H4 (cell line): ENCODE measurements around a stretch of chr6.

DNA sequence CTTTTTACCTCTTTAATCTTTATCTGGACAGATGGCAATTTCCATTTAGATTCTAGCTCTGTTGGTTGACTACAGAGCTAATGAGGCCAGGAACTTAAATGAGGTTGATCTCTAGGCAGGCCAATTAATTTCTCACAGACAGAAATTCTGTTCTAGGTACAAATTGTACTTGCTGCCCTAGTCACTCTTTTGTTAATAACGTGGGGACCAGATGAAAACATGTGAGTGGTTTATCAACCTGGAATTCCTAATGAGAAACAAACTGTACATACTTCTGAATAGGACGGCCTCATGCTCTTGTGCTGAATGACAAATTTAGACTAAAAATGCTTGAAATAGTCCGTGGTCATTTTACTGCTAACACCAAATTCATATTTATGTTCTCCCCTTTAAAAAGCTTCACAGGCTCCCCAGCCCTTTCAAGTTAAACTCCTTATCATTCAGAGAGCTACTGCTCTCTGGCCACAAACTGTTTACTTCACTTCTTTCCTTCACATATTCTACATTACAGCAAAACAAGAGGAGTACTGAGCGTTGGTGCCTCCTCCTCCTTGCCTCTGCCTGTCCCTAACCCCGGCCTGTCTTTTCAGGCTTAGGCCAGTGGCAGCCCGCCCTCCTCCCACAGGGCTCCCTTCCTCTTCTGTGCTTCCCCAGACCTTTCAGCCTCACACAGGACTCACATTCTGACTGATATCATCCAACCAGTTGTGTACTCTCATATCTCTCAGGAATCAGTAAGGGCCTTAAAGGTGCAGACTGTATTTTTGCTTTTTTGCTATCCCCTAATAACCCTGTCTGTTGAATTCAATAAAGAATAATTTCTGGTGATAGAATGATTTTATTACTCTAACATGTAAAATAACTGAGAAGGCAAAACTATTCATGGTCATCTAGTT, 41.3 kb downstream of the DTNBP1 start:
- RAMPAGE, long total RNA = no peak

DNA sequence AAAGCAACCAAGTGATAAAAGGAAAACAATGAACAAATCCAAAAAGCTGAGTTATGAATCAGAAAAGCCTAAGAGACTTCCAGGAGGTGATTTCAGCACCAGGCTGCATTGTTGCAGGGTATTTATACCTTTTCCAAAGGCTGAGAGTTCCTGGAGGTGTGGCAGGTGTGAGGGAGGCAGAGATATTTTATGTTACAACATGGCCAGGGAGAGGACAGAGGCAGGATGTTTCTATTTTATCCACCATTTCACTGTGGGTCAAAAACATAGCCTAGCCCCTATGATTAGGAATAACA, 64.6 kb upstream of the DTNBP1 start:
- RAMPAGE, long total RNA = no peak

- RAMPAGE, long total RNA = no peak
Observed at GRCh38 chr6:15900991-15902171, 227.5 kb upstream of the MYLIP start.

GRCh38 chr6:15905511-15906606, 223.0 kb upstream of the MYLIP start:
- RAMPAGE, long total RNA = no peak

DNA sequence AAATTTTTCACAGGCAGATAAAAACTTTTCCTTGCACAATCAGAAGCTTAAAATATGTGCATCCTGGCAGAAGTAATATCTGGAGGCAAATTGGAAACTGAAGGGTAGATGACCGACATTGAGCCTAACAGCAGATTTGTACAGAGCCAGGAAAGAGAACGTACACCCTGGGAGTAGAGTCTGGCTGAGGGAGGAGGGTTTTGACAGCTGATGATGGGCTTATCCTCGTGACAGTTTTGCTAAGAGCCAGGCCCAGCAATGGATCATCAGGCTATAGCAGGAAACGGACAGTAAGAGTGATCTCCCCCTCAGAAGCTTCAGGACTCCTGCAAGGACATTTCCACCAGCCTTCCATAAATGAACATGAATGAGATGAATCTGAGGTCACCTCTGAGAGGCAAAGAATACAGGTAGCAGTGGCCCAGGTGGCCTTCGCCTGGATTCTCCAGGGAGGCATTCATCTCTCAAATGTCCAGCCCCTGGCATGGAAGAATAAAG, 2.7 kb downstream of the GMPR start:
- RAMPAGE, long total RNA = no peak

DNA sequence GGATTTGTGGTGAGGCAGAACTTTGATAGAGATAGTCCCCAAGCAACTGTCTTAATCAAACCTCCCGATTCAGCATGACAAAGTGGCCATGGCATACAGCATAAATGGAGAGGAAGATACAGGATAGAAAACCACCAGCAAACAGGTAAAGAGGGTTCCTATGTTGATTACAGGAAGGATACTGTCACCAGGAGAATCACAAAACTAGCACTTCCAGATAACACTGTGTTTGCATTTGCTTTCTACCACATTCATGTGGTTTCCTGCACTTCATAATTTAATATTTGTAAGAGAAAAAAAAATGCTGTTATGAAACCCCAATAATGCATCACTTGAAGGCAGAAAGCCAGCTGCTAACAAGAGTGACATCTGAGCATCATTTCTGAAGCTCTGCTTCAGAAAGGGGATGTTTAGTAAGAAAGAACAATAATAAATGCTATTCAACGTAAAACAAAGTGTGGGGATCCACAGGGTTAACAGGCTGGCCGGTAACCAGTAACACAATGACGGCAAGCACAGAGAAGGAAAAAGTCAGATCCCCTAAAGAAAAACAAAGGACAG, 106.5 kb downstream of the ATXN1 start:
- RAMPAGE, long total RNA = no peak

- RAMPAGE, long total RNA = no peak
Observed at GRCh38 chr6:16674717-16675477, 86.4 kb downstream of the ATXN1 start.

- RAMPAGE, long total RNA = no peak
Observed at GRCh38 chr6:16724922-16725598, 36.2 kb downstream of the ATXN1 start.

- RAMPAGE, long total RNA = no peak
Observed at GRCh38 chr6:16752347-16752896, 8.8 kb downstream of the ATXN1 start.

DNA sequence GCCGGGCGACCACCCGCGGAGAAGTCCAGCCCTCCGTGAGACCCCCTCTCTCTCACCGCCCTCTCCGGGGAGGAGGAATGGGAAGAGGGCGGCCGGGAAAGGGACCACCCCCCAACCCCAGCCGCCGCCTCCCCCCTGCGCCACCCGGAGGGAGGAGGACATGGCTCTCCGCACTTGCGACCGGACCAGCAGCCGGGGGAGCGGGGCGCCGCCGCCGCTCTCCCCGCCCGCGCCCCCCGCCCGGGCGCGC, 639 bp downstream of the ATXN1 start:
- RAMPAGE, long total RNA = no peak

DNA sequence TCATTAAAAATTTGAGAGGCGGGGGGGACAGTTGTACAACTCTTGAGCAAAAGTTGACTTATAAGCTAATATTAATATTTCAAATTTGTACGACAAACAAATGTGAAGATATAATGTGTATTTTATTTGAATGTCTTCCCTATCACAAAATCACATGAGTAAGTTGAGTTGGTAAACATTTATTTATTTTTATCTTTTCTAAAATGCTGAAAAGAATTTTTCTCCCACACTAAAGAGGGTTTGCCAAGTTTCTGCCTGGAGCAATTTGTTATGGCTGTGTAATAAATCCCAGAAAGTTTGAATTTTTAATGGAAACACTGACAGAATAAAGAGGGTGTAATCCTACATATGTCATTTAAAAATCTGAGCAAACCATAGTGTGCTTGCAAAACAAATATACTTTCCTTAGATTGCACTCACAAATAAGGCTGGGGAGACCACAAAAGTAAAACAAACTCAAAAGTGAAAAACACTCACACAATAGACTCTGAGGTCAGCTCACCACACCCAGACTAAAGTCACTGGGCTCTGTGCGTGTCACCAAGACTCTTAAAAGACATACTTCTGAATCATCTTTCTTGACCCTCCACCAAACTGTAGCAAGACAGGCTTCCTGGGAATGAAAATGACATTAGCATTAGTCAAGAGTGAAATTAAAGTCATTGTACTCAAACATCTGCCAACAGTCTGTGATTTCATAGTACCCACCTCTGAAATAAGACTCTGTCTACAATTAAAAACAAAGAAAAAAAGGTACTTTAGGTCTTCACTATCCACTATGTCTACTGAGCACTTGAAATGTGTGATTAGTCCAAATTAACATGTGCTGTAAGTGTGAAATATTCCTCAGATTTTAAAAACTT, 4.8 kb upstream of the ATXN1 start:
- RAMPAGE, long total RNA = no peak

DNA sequence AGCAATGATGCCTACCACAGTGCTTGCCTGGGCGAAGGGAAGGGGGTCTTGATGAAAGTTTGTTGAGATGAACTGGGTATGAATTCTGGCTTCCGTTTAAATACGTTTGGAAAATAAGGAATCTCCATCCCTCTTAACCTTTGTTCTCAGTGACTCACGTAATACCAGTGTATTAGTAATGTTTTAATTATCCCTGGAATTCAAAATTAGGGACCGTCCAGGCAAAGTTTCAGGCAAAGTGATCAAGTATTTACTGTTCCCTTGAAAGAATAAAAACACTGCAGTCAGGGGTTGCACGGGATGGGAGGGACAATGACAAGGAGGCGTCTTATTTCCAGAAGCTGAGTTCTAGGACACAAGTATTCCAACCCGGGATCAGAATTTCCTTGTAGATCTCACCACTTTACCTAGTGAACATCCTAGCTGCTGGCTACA, 2.5 kb upstream of the RBM24 start:
- RAMPAGE, long total RNA = no peak

DNA sequence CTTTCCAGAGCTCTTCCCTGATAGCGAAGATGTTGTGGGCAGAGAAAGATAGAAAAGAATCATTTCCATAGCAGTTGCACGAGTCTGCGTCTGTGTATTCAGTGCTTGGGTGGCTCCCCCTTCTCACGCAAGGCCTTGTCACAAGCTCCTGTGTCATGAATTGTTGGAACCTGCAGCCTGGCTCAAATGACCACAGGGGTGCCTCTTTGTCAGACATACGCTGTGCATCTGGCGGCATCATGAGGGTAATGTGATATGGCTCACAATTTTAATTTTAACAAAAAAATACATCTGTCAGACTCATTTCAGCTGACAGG, 90.8 kb downstream of the CAP2 start:
- RAMPAGE, long total RNA = no peak

GRCh38 chr6:17492294-17492690, 98.9 kb downstream of the CAP2 start:
- RAMPAGE, long total RNA = no peak

DNA sequence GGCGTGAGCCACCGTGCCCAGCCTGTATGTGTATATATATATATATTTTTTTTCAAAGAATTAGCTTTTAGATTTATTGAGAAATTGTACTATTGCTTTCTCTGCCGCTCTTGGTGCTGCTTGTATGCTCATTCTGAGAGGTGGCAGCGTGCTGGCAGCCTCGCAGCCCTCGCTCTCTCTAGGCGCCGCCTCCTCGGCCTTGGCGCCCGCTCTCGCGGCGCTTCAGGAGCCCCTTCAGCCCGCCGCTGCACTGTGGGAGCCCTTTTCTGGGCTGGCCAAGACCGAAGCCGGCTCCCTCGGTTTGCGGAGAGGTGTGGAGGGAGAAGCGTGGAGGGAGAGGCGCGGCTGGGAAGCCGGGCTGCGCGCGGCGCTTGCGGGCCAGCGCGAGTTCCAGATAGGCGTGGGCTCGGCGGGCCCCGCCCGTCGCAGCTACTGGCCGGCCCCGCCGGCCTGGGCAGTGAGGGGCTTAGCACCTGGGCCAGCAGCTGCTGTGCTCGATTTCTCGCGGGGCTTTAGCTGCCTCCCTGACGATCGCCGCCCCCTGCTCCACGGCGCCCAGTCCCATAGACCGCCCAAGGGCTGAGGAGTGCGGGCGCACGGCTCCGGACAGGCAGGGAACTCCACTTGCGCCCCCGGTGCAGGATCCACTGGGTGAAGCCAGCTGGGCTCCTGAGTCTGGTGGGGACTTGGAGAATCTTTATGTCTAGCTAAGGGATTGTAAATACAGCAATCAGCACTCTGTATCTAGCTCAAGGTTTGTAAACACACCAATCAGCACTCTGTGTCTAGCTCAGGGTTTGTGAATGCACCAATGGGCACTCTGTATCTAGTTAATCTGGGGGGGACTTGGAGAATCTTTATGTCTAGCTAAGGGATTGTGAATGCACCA, 19.4 kb upstream of the FAM8A1 start:
- RAMPAGE, long total RNA = no peak

DNA sequence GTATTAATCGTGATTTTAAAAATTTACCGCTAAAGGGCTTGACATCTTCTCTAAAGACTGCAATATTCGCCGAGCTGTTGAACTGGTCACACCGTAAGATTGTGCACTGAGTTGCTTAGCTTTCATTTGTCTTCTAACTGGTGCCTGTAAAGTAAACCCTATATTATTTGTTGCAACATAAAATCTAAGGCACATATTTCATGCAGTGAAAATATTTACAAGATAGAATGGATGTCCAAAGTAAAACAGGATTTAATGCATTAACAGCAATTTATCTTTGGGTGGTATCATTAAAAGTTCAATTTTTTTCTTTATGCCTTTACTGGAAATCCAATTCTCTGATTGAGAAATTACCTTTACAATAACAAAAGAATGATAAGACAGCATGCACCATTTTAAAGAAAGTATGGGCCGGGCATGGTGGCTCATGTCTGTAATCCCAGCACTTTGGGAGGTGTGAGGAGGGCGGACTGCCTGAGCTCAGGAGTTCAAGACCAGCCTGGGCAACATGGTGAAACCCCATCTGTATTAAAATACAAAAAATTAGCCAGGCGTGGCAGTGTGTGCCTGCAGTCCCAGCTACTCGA, 37.2 kb downstream of the NUP153 start:
- RAMPAGE, long total RNA = no peak

- RAMPAGE, long total RNA = no peak
Observed at GRCh38 chr6:17671916-17672561, 34.7 kb downstream of the NUP153 start.

DNA sequence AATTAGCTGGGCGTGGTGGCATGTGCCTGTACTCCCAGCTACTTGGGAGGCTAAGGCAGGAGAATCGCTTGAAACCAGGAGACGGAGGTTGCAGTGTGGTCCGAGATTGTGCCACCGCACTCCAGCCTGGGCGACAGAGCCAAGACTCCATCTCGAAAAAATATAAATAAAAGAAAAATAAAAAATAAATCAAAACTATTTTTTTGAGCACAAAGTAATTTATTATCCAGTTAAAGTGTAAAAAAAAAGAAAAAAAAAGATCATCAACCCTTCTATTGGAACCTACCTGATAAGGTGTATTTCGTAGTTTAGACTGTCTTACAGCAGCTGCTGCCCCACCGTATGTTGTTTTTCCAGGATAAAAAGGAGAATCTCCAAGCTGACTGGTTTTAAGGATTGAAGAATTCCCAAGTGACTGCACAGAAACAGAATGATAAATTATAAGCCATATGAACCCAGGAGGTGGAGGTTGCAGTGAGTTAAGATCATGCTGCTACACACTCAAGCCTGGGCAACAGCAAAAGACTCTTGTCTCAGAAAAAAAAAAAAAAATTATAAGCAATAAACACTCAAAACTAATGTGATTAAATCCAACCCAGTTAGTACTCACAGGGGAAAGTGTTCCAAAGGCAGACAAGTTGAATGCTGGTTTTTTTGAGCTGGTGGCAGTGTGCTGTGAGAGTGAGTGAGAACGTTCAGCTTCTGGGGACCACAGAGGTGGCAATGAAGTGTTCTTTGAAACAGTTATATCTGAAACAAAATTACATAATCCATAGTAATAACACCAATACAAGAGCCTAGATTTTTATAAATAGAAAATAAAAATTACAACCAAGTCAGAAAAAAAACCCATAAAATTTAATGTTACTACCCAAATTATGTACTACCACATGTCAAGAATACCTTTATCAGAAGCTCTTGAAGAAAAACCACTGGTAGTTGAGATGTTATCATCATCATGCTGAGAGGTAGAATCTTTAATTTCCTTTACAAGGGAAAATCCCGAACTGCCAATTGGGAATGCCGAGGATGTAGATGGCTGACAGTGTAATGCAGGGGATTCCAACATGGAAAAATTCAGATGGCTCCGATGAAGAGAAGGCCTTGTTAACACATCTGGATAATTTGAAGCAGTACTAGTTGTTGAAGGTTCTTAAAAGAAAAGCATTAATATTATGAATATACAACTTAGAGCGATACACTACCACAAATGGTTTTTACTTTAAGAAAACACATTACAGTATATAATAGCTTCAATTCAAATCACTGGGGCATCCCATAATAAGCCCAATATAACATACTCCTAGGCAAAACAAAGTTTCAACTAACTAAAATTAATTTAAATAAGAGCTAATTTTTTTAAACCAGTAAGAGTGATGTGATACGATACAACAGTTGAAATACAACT, 31.6 kb downstream of the NUP153 start:
- RAMPAGE, long total RNA = no peak

DNA sequence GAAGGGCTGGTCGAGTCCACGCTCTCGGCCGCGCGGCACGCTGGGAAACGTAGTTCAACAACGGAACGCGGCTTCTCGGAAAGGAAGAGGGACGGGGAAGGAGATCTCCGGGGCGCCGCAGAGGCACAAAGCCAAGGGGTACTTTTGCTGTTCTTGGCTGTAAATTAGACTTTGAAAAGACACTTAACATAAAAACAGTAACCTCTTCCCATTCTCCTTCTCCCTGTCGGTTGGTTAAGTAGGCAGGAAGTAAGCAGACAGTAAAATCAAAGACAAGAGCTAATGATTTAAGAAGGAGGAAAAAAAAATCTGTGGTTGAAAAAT, 228 bp upstream of the NUP153 start:
- RAMPAGE, long total RNA = no peak

GRCh38 chr6:17850497-17851146, 136.8 kb downstream of the KIF13A start:
- RAMPAGE, long total RNA = no peak